ENCODE measurements around a stretch of chr14.

DNA sequence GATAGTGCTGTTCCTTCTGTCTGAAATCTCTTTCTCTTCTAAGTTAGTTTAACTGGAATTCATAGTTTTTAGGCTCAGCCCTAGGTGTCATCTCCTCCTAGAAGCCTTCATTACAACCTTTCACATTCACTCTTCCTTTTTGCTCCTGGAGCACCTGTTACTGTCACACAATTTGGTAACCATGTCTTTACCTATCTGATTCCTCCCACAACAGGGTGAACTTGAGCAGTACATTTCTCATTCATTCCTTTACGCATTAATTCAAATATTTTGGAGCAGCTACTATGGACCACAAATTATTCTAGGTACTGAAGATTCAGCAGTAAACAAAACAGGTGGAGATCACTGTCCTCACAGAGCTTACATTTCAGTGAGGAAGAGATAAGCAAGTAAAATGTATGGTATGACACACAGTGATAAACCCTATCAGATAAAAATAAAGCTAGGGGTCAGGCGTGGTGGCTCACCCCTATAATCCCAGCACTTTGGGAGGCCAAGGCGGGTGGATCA is 69.3 kb downstream of the PAPLN start:
- RRBS = no CpG with 5 or more reads among the region's 3 CpGs

GRCh38 chr14:73492659-73493107 is 1.9 kb downstream of the RIOX1 start:
- RRBS = no CpG with 5 or more reads among the region's 6 CpGs

GRCh38 chr14:73567352-73568616 is 1.2 kb upstream of the ACOT2 start:
- RRBS = no CpG with 5 or more reads among the region's 21 CpGs

DNA sequence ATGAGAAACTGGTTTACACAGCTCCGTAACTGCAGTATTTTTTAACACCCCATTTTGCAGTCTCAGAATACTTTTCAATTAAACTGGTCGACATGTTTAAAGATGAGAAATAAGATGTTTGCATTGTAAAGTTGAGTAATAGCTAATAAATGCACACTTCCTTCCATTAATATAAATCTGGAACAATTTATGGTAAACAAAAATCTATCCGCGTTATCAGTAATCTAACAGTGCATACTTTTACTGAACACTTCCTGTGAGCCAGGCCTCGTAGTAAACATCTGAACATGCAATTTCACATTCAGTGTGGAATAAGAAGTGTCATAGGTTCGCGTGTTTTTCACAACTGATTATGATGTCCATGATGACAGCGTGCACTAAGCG is 2.3 kb downstream of the PNMA1 start:
- RRBS = no CpG with 5 or more reads among the region's 9 CpGs

GRCh38 chr14:73718432-73719584 is 4.6 kb upstream of the PNMA1 start:
- RRBS = 98% methylated on average over 4 of the region's 70 CpGs

GRCh38 chr14:73738507-73739172 is 21.5 kb downstream of the MIDEAS start:
- RRBS = no CpG with 5 or more reads among the region's 22 CpGs

DNA sequence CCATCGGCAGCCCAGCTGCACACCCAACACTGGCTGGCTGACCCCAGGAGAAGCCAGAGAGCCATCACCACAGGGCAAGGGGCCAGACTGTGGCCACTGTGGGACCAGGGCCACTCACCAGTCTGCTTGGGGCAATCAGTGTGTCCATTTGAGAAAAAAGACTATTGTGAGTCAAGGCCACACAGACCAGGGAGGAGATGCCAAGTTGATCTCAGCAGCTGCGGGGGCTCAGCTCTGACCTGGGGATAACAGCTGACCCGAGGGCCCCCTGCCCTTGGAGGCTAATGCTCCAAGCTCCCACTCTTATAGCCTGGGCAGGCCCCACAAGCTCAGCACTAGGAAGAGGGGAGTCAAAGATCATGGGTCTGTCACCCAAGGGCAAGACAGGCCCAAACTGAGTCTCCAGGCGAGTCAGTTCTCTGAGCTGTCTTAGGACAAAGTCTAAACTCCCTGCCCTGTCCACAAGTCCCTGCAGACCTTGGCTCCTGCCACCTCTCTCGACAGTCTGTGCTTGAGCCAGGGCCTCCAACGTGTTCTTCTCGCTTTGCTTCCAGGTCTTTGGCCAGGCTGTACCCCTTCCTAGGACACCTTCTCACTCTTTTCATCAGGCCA is 15.8 kb downstream of the MIDEAS start:
- RRBS = no CpG with 5 or more reads among the region's 7 CpGs

DNA sequence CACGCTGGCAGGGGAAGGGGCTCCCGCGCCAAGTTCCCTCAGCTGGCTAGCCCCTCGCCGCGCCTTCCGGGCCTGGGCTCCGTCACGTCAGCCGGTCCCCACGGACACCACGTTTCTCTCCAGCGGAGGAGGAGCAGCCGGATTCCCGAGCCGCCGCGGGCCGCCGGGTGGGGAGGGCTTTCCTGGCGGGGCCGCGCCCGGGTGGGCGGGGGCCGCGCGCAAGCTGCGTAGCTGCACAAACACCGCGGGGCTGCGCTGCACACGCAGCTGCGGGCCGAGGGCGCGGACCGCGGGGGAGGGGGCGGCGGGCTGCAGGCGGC is 904 bp downstream of the MIDEAS start:
- RRBS = no CpG with 5 or more reads among the region's 42 CpGs

DNA sequence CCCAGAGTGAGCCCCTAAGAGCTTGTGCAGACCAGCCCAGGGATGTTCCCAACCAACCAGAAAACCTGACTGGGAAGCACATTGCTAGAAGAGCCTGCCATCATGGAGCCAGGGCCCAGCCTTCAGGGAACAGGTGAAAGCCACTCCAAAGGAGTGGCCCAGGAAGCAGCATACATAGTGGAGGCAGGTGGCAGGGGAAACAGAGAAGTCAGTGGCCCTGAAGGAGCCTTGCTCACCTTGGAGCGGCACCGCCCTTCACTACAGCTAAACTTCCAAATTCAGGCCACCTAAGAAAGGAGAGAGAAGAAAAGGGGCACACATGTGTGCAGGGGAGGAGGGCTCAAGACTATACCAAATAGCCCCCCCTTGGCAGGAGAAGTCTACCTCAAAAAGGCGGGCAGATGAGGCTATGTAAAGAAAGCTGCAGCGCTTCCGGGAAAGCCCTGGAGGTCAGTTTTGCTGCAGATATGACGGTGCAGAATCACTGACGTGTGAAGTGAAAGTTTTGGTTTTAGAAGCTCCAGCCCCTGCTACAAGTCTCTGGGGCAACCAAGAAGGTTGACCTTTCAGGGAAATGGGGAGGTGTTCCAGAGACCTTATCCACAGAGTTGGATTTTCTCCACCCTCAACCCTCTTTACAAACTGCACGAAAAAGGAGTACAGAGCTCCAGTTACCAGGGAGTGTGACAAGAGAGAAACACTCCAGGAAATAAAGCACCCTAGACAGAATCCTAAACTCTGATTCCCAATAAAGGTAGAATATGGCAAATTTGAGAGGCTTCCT is 2.3 kb upstream of the MIDEAS start:
- RRBS = no CpG with 5 or more reads among the region's 8 CpGs

GRCh38 chr14:73833616-73834003 is 18.0 kb upstream of the PTGR2 start:
- RRBS = no CpG with 5 or more reads among the region's 8 CpGs

DNA sequence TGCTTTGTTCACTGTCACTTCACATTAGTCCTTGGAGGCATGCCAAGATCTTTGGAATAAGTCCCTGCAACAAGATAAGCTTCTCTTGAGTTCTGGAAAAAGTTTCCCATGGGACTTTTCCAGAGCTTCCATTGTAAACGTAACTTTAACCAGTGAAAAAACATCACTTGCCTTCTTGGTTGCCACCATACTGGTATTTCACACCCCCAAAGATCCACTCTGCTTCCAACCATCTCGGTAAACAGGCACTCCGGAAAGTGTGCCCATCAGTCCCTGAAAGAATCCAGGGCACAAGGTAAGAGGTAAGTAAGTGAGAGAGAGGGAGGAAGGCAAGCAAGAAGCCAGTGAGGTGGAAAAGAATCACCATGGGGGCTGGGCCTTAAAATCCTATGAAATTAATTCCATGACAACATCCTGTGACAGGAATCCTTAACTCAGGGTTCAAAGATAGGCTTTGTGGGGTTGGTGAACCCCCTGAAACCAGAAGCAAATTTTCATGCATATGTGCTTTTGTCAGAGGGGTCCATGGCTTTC is 23.7 kb downstream of the COQ6 start:
- RRBS = no CpG with 5 or more reads among the region's 3 CpGs

GRCh38 chr14:74018161-74018877 is 769 bp downstream of the ENTPD5 start:
- RRBS = 3% methylated on average over 8 of the region's 28 CpGs

- RRBS = no CpG with 5 or more reads among the region's 1 CpG
Measured at GRCh38 chr14:74127767-74128304, 43.1 kb downstream of the LIN52 start.

DNA sequence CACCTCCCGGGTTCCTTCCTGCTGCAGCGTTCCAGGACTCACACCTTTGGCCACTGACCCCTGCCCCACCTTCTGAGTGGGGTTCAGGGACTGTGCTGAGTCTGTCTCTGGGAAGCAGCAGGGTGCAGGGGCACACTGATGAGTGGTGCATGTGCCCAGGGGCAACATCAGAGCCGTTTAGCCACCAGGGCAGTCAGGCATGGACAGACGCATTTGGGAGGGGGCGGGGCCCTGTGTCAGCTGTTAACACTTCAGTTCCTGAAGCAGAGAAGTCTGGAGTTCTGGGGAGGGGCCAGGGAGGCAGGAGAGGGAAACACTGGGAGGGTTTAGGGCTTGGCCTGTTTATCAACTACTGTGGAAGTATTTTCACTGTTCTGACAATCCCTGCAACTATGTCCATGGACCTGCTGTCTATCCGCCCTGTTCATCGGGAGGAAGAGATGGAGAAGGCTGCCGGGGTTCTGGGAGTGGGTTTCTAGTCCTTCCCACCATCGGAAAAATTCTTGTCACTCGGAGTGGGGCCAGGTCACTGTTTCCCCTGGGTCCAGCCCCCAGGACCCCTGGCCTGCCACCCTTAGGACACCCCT is 24.0 kb downstream of the SYNDIG1L start:
- RRBS = no CpG with 5 or more reads among the region's 10 CpGs

GRCh38 chr14:74402726-74403306 is 23.2 kb downstream of the SYNDIG1L start:
- RRBS = no CpG with 5 or more reads among the region's 7 CpGs

DNA sequence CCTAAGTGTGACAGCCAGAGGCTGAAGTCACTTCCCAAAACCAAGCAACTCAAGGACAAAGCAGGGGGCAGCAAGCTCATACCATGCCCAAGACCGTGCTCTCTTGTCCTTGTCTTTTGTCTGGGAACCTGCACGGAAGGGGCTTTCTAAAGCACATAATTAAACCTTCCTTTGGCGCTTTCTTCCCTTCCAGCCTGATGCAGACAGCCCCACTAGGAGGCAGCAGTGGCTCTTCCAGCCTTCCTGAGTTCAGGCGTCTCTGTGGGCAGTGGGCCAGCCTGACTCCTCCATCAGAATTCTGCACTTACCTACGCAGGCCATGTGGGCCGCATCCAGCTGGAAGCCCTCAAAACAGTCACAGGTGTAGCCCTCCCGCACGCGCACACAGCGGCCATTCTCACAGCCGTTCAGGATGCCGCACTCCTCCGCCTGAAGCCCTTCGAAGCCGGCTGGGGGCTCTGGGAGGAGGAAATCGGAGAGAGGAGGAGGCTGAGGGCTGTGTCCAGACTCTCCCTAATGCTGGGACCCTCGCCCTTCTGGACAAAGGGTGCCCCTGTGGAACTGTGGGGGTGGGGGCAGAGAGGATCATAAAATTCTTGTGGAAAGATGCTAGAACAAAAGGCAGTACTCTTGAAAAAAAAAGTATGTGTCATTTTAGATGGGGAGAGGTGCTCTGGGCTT is 7.7 kb downstream of the ISCA2 start:
- RRBS = no CpG with 5 or more reads among the region's 17 CpGs

GRCh38 chr14:74572220-74572628 is 39.8 kb downstream of the LTBP2 start:
- RRBS = no CpG with 5 or more reads among the region's 4 CpGs

DNA sequence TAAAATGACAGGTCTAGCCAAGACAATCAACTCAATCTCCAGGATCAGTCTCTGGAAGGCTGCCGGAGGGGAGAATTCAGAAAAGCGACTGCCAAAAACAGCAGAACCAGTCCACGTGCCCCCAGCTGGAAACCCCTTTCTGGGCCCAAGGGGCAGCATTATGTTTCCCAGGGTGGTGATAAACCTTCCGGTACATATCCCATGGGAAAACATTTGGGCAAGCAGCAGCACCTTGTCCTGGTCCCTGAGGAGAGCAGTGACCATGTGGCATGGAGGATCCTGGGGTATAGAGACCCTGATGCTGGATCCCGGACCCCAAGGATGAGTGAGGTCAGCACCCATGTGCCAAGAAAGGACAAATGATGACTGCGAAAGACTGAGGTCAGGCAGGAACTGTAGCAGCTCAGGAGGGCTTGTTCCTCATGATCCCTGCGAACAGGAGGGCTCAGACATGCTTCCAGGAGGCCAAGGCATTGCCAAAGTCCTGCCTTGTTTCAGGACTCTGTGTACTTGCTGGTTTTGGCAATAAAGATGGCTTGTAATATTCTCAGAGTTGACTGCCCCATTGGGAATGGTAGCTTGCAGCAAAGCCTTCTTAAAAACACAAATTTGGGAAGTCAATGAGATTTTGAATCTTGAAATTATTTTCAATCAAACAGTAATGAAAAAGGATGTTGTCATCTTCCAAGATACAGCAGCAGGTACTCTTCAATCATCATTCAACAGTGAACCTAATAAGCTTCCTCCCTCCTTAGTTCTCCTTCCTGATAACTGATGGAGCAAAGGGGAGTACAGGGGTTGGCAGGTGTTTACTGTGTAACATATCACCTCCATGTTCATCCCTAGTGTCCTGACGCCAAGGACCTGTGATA is 50.0 kb upstream of the LTBP2 start:
- RRBS = no CpG with 5 or more reads among the region's 8 CpGs

DNA sequence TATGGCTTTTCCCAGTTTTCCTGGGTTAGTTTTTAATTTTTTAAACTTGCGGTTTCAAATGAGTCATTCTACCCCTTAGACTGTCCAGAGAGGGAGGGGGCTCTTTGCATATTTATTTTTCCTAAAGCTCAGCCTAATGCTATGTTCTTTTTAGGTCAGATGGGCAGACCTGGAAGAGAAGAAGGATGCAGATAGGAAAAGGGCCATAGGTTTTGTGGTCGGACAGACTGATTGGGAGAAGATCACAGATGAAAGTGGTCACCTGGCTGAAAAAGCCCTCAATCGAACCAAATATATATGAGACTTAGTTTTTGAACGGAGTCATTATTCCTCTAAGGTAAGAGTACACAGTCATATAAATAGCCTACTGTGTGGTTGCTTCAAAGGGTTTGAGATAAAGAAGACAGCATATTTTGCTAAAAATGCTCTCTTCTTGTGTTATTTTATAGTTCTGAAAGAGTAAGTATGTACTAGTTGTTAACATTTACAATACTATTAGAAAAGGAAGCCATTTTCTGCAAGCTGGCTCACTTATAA is 40.8 kb downstream of the PROX2 start:
- RRBS = no CpG with 5 or more reads among the region's 4 CpGs

DNA sequence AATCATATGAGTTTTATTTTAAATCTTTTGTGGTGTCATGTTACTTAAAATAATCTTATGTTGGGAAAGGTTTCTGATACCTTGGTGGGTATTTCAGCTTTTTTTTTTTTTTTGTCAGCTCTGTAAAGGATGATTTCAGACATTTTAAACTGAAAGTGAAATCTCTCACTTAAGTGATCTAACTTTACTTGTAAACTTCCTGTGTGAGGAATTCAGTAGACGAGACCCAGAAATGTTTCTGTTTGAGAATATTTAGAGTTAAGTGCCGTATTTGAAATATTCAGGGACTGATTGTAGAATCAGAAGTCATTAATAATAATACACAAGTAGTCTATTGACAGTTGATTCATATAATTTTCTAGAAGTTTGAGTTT is 37.8 kb downstream of the PROX2 start:
- RRBS = no CpG with 5 or more reads among the region's 2 CpGs

Data from GM12891 (cell line).